ENCODE data around the gene YJU2B.

GRCh38 chr19:12699350-12700003, 3.0 kb upstream of the FBXW9 start:
- PRO-cap, 4 experiments: no peak in any of the 4 experiments
- RAMPAGE, long total RNA, 2 experiments: no peak in any of the 2 experiments
- RRBS: no CpG with 5 or more reads among the region's 6 CpGs

GRCh38 chr19:12721720-12721940, 2.1 kb downstream of the TNPO2 start:
- PRO-cap, 4 experiments: peak in 1 of 4 experiments; most common plus-strand start chr19:12721835 (in 1)
- RAMPAGE, long total RNA, 2 experiments: no peak in any of the 2 experiments
- RRBS: no CpG with 5 or more reads among the region's 9 CpGs

GRCh38 chr19:12740508-12740980, 3.2 kb downstream of the GET3 start:
- PRO-cap, 4 experiments: no peak in any of the 4 experiments
- RAMPAGE, long total RNA, 2 experiments: no peak in any of the 2 experiments
- RRBS: no CpG with 5 or more reads among the region's 12 CpGs

DNA sequence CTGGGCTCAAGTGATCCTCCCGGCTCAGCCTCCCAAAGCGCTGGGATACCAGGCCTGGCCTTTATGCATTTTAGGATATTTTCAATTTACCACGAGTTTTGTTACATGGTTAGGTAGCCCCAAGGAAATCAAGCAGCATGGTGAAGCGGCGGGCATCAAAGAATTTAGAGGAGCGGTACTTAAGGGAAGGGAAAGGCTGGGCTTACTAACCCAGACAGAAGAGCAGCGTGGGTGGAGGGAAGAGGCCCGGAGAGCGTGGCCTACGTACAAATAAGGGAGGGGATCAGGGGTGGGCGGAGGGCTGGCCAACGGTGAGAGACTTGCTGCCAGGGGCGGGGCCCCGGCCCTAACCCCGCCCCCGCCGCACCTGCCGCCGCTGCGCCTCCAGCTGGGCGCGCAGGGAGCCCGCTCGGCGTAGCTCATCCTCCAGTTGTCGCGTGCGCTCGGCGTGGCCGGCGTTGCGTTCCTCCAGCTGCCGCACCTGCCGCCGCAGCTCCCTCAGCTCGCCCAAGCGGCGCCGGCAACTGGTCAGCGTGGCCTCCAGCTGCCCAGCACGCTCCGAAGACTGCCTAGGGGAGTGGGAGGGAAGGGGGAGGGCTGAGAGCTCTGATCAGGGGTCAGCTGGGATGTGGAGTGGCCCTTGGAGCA, 5.7 kb downstream of the HOOK2 start:
- PRO-cap, 4 experiments: no peak in any of the 4 experiments
- RAMPAGE, long total RNA, 2 experiments: no peak in any of the 2 experiments
- RRBS: 46% methylated on average over 17 of the region's 43 CpGs

GRCh38 chr19:12778647-12779009, 3.3 kb upstream of the HOOK2 start:
- PRO-cap, 4 experiments: peak in 3 of 4 experiments; most common plus-strand start chr19:12778890 (in 2)
- RAMPAGE, long total RNA, 2 experiments: no peak in any of the 2 experiments
- RRBS: no CpG with 5 or more reads among the region's 11 CpGs

- PRO-cap, 4 experiments: no peak in any of the 4 experiments
- RAMPAGE, long total RNA, 2 experiments: no peak in any of the 2 experiments
- RRBS: no CpG with 5 or more reads among the region's 14 CpGs
Measured at GRCh38 chr19:12937219-12937718, 1.1 kb upstream of the CALR start.

DNA sequence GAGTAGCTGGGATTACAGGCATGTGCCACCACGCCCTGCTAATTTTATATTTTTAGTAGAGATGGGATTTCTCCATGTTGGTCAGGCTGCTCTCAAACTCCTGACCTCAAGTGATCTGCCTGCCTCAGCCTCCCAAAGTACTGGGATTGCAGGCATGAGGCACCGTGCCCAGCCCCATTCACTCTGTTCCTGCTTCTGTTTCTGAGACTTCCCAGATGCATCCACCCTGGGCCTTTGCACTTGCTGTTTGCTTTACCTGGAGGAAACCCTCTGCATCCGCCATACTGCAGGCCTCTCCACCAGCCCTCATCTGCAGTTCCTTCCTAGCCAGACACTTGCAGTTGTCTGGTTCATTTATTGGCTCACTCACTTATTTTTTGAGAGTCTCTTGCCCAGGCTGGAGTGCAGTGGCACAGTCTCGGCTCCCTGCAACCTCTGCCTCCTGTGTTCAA, 5.4 kb downstream of the GADD45GIP1 start:
- PRO-cap, 4 experiments: no peak in any of the 4 experiments
- RAMPAGE, long total RNA, 2 experiments: no peak in any of the 2 experiments
- RRBS: no CpG with 5 or more reads among the region's 4 CpGs

DNA sequence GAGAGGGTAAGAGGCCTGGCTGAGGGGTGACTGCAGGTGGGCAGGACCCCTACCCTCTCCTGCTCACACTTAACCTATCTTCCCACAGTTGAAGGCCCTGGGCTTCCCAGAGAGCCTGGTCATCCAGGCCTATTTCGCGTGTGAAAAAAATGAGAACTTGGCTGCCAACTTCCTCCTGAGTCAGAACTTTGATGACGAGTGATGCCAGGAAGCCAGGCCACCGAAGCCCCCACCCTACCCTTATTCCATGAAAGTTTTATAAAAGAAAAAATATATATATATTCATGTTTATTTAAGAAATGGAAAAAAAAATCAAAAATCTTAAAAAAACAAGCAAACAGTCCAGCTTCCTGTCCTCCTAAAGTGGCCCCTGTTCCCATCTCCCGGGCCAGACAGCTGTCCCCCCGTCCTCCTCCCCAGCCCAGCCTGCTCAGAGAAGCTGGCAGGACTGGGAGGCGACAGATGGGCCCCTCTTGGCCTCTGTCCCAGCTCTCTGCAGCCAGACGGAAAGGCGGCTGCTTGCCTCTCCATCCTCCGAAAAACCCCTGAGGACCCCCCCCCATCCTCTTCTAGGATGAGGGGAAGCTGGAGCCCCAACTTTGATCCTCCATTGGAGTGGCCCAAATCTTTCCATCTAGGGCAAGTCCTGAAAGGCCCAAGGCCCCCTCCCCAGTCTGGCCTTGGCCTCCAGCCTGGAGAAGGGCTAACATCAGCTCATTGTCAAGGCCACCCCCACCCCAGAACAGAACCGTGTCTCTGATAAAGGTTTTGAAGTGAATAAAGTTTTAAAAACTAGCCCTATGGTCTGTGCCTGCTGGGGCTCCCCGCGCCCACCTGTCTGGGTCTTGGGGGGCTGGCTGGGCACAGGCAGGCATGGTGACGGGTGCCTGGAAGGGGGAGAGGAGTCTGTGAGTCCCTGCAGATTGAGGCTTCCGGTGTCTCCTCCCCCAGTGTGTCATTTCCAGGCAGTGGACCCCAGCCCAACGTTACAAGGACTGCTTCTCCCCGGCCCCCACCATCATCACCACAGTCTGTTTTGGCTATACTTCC, 3.9 kb downstream of the GADD45GIP1 start:
- PRO-cap, 4 experiments: no peak in any of the 4 experiments
- RAMPAGE, long total RNA, 2 experiments: no peak in any of the 2 experiments
- RRBS: 13% methylated on average over 3 of the region's 17 CpGs

DNA sequence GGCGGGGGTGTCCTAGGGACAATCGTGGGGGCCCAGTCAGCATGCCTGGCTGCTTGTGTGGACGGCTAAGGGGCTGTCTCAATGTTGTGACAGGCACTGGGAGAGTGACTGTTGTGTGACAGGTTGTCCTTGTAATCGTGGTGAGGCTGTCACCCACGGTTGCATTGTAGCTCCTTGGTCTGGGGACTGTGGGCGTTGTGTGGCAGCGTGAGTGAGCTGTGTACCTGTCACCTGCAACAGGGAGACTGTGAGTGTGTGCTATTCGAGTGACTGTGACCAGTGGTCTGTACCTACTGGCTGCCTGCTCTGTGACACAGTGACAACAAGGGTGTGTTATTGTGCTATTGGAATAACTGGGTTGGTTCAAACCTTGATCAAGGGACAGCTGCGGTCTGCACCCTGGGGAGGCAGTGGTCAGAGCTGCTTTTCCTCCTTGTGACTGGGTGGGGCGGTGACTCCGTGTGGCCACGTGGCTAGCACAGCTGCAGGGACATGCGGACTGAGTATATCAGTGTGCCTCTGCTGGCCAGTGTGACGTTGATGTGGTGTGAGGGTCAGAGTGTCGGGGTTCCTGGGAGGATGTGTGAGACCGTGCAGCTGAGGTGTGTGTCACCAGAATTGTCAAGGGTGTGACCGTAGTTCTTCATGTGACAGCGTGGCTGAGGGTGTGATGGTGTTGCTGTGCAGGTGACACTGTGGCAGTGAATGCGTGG, 10.2 kb upstream of the NFIX start:
- PRO-cap, 4 experiments: peak in 1 of 4 experiments; most common plus-strand start position 537 of the sequence (in 1); most common minus-strand start position 407 of the sequence (in 1)
- RAMPAGE, long total RNA, 2 experiments: no peak in any of the 2 experiments
- RRBS: no CpG with 5 or more reads among the region's 19 CpGs

GRCh38 chr19:13006571-13007322, 11.5 kb downstream of the NFIX start:
- PRO-cap, 4 experiments: peak in 1 of 4 experiments; most common plus-strand start chr19:13007215 (in 1); most common minus-strand start chr19:13007111 (in 1)
- RAMPAGE, long total RNA, 2 experiments: no peak in any of the 2 experiments
- RRBS: 21% methylated on average over 10 of the region's 27 CpGs

DNA sequence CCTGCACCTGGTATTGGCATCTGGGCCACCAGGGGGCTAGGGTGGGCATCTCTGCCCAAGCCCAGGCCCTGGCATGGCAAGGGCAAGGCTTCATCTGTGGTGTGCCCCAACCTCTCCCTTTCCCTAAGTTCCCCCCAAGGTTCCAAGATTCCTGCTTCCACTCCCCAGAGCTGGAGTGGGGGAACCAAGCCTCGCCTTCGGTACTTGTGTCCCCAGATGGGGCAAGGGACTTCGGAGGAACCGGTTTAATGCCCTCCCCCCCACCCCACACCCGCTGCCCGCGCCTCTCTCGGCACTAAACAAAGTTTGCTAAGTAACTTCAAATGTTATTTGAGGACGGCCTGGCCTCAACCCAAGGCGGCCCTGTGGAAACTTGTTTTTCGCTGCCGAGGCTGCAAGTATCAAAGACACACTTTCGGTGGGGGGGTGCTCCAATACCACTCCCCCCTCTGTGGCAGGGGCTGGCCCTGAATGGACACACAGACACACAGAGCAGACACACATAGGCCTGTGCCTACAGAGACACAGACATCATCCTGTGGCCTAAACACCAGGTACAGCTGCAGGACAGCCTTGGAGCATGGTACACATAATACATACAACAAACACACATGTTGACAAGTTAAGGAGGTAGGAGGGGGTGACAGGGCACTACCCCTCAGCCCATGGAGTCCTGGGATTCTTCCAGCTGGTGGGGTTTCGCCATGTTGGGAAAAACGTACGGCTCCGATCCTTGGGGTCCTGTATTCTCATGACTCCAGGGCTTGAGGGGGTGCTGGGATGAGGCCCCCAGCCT, 12.4 kb downstream of the NFIX start:
- PRO-cap, 4 experiments: no peak in any of the 4 experiments
- RAMPAGE, long total RNA, 2 experiments: no peak in any of the 2 experiments
- RRBS: no CpG with 5 or more reads among the region's 17 CpGs

- PRO-cap, 4 experiments: peak in 3 of 4 experiments; most common plus-strand start chr19:13018435 (in 2); most common minus-strand start chr19:13018278 (in 2)
- RAMPAGE, long total RNA, 2 experiments: no peak in any of the 2 experiments
- RRBS: 10% methylated on average over 6 of the region's 31 CpGs
Measured at GRCh38 chr19:13017637-13019019, 22.9 kb downstream of the NFIX start.

- PRO-cap, 4 experiments: peak in 3 of 4 experiments; most common plus-strand start chr19:13031731 (in 1); most common minus-strand start chr19:13032283 (in 3)
- RAMPAGE, long total RNA, 2 experiments: no peak in any of the 2 experiments
- RRBS: no CpG with 5 or more reads among the region's 20 CpGs
Measured at GRCh38 chr19:13031380-13032688, 36.6 kb downstream of the NFIX start.

GRCh38 chr19:13072251-13072619, 30.4 kb downstream of the LYL1 start:
- PRO-cap, 4 experiments: no peak in any of the 4 experiments
- RAMPAGE, long total RNA, 2 experiments: no peak in any of the 2 experiments
- RRBS: no CpG with 5 or more reads among the region's 7 CpGs

- PRO-cap, 4 experiments: no peak in any of the 4 experiments
- RAMPAGE, long total RNA, 2 experiments: no peak in any of the 2 experiments
- RRBS: no CpG with 5 or more reads among the region's 8 CpGs
Measured at GRCh38 chr19:13103547-13104119, 975 bp upstream of the LYL1 start.

DNA sequence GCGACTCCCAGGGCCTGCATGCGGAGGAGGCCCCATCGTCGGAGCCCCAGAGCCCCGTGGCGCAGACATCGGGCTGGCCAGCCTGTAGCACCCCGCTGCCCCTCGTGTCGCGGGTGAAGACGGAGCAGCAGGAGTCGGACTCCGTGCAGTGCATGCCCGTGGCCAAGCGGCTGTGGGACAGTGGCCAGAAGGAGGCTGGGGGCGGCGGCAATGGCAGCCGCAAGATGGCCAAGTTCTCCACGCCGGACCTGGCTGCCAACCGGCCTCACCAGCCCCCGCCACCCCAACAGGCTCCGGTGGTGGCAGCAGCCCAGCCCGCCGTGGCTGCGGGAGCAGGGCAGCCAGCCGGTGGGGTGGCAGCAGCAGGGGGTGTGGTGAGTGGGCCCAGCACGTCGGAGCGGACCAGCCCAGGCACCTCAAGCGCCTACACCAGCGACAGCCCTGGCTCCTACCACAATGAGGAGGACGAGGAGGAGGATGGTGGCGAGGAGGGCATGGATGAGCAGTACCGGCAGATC, 14.5 kb downstream of the STX10 start:
- PRO-cap, 4 experiments: no peak in any of the 4 experiments
- RAMPAGE, long total RNA, 2 experiments: no peak in any of the 2 experiments
- RRBS: 86% methylated on average over 5 of the region's 36 CpGs

DNA sequence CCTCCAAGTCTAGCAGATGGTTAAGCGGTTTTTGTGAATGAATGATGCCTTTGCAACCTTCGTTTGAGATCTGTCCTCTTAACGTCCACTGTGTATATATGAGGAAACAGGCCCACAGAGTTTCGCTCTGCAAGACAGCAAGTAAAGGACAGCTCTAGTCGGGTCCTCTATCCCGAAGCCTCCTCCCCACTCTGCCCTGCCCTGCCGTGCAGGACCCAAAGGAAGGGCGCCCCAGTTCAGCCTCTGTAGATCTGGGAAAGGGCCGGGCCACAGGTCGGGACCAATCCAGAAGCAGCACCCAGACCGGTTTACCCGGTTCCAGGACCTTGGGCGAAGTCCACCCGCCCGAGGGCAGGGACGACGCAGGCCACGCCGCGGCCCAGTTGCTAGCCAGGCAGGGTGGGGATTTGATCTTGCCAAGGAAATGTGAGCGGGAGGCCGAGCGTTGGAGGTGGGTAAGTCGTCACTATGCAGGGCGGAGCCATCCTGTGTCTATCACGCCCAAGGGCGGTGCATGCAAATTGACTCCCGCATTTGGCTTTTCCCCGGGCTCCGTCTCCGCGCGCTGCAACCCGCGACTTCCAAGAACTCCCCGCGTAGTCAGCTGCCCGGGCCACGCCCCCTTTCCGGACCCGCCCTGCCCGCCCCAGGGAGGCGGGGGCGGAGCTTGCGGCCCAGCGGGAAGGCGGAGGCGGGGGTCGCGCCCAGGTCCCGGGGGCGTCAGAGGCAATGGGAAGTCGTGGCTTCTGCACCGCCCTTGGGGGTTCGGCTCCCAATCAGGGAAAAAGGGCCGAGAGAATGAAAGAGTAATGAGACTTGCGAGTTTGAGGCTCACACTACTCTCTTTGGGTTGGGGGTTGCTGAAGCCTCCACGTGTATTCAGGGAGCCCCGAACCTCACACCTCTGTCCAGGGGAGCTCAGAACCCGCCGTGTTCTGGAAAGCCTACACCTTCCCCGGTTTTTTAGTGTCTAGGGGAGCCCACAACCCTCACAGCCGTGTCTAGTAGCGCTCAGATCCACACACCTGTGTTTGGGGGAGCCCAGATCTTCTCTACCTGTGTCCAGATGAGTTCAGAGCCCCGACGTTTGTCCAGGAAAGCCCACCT, 12.7 kb downstream of the IER2 start:
- PRO-cap, 4 experiments: peak in 4 of 4 experiments; most common plus-strand start position 340 of the sequence (in 2); most common minus-strand start position 217 of the sequence (in 2)
- RAMPAGE, long total RNA, 2 experiments: no peak in any of the 2 experiments
- RRBS: 2% methylated on average over 23 of the region's 66 CpGs

- PRO-cap, 4 experiments: no peak in any of the 4 experiments
- RAMPAGE, long total RNA, 2 experiments: no peak in any of the 2 experiments
- RRBS: no CpG with 5 or more reads among the region's 12 CpGs
Measured at GRCh38 chr19:13277036-13277499, 126.9 kb downstream of the IER2 start.

DNA sequence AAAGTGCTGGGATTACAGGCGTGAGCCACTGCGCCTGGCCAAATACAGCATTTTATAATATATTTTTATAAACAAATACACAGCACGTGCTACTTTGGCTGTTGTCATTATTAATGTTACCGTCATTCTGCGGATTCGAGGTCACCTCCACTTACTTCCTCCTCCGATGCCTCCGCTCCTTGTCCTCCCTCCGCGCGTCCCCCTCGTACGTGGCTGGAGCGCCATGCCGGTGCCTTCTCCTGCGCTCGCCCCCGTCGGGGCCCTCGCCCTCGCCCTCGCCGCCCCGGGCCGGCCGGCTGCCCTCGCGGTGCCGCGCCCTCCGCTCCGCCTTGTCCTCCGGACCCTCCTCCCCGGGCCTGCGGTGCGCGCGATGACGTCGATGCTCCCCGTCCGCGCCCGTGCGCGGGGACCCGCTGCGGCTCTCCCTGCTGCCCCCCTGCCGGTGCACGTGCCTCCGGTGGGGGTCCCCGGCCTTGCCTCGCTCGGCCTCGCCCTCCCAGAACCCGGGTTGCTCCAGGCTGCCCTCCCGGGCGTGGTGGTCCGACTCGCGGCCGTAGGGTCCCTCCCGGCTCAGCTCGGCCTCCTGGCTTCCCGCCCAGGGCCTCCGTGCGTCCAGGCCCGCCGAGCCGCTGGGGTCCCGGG, 148.3 kb downstream of the IER2 start:
- PRO-cap, 4 experiments: peak in 2 of 4 experiments; most common plus-strand start position 389 of the sequence (in 2); most common minus-strand start position 298 of the sequence (in 1)
- RAMPAGE, long total RNA, 2 experiments: no peak in any of the 2 experiments
- RRBS: 21% methylated on average over 47 of the region's 71 CpGs

- PRO-cap, 4 experiments: peak in 4 of 4 experiments; most common plus-strand start chr19:13747855 (in 2)
- RAMPAGE, long total RNA, 2 experiments: start-site peak on the plus strand in 1 of 2 experiments, at chr19:13747925-13747931 at its widest, 74 reads per replicate
- RRBS: 2% methylated on average over 37 of the region's 60 CpGs
Measured at GRCh38 chr19:13747742-13748505, at the start of gene YJU2B. TSS of gene YJU2B (plus strand) at chr19:13747895.

All from uterus (tissue), 7 donors.